BE2C (cell line): ENCODE results near the genes IGLL5 and GNAZ.

GRCh38 chr22:21674464-21675153, 8.8 kb downstream of the PPIL2 start:
- RRBS = no CpG with 5 or more reads among the region's 12 CpGs

GRCh38 chr22:21796618-21798000, 61.5 kb upstream of the YPEL1 start:
- RRBS = no CpG with 5 or more reads among the region's 8 CpGs

GRCh38 chr22:21855546-21856449, 11.6 kb downstream of the MAPK1 start:
- RRBS = no CpG with 5 or more reads among the region's 12 CpGs

DNA sequence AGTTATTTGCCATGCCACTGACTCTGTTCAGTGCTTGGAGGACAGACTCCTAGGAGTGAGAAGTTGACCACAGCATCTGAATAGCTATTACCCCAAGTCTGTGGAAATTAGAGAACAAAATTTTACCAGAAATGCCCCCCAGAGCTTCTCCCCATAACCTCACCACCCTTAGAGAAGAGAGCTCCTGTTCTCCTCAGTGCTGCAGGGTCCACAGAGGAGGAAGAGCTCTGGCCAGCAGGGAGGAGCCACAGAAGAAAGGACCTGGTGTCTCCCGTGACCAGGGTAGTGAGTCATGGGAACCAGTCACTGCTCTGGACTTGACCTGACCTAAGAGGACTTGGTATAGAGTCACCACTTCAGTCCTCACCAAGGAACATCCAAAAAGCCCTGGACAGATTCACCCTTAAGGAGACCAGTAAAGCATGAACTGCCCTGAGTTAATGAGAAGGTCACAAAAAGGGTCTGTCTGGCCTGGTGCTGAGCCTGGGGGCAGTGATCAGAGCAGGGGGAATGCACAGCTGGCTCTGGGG, 103.1 kb upstream of the TOP3B start:
- RRBS = no CpG with 5 or more reads among the region's 1 CpG

DNA sequence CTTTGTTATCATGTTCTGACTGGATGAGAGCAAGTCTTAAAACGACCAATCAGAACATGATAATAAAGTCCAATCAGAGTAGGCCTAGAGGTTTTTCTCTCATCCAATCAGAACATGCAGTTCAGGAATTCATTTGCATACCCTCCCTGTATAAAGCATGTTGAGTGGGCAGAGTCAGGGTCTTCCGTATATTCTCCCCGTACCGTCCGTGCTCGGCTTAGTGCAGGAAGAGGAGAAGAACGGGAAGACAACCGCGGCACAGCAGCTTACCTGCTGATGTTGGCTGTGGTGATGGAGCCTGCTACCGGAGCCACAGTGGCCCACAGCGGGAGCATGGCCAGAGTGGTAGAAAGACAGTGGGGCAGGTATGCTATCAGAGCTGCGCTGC, 120.8 kb upstream of the VPREB1 start:
- RRBS = no CpG with 5 or more reads among the region's 12 CpGs

GRCh38 chr22:22168513-22169003, 76.0 kb upstream of the VPREB1 start:
- RRBS = no CpG with 5 or more reads among the region's 7 CpGs

DNA sequence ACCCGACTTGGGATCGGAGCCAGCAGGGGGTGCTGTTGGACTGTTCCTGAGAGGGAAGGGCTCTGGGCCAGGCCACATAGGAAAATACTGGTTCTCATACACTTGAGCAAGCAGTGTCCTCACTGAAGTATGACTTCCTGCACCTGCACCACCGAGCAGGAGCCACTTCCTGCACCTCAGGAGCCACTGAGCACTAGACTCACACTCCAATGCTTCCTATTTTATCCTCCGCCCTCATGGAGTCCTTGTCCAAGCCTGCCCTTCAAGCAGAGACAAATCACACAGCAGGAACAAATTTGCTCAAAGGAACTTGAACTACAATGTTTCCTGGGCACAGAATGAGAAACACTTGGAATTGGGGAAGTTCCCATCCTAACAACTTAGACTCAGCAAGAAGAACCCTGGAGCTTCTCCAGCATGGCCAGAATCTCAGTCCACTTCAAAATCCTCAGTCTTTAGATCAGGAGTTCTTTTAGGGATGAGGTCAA, 36.6 kb upstream of the VPREB1 start:
- RRBS = no CpG with 5 or more reads among the region's 4 CpGs

GRCh38 chr22:22424292-22424769, 84.2 kb downstream of the ZNF280B start:
- RRBS = no CpG with 5 or more reads among the region's 13 CpGs

DNA sequence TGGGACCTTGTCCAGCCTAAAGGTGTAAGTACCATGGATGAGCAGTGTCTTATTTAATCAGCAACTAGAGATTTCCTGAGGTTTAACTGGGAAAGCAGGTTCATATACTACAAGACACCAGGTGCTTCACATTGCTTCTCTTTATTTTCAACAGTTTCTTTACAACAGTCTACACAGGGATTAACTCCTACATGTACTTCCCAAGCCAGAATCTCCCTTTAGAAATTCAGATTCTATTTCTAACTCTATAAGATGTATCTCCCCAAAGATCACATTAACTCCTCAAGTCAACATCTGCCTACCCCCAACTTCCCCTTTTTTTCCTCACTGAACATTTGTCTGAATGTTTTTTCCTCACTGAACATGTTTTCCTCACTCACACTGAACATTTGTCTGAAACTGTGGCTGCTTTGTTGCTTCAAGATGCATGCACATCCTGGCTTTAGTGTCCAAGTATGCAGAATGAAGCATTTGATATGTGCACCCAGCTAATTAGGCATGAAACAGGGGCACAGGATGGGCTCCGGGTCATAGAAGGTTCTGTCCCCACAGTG, 11.4 kb downstream of the PRAME start:
- RRBS = no CpG with 5 or more reads among the region's 1 CpG

GRCh38 chr22:22558248-22558901, 690 bp downstream of the PRAME start:
- RRBS = no CpG with 5 or more reads among the region's 18 CpGs

DNA sequence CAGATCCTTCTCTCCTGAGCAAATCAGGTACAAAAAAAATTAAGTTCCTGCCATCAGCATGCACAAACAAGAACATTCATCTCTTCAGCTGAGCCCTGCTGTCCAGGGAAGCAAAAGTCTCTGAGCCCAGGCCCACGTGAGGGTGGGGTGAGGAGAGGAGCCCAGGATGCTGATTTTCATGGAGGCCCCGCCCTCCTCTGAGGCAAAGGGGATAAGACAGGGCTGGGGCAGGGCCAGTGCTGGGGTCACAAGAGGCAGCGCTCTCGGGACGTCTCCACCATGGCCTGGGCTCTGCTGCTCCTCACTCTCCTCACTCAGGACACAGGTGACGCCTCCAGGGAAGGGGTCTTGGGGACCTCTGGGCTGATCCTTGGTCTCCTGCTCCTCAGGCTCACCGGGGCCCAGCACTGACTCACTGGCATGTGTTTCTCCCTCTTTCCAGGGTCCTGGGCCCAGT, 53.3 kb downstream of the GGTLC2 start:
- RRBS = no CpG with 5 or more reads among the region's 7 CpGs

DNA sequence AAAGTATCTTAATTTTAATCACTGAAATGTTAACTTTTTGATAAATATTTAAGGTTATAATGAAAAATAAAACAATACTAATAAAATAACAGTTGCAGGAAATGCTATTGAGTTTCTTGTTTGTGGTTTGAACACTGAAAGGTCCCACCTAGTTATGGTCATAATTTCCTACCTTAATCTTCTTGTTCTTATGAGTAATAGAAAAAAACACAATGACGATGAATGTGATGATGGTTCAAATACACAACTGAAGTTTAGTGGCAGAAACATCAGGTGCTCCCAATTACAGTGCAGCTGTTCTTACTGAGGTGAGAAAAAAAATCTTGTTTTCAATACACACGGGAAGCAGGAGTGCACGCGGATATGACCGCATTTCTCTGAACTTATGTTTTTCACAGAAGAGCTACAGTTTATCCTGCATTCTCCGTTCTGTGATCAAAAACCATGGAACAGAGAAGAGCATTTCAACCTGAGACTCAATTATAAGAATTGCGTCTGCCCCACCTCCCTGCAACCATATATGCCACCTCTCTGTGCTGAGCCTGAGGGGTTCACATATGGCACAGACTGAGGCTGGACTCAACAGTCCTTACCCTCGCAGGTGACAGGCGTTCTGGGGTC, 99.8 kb upstream of the IGLL5 start:
- RRBS = no CpG with 5 or more reads among the region's 9 CpGs

DNA sequence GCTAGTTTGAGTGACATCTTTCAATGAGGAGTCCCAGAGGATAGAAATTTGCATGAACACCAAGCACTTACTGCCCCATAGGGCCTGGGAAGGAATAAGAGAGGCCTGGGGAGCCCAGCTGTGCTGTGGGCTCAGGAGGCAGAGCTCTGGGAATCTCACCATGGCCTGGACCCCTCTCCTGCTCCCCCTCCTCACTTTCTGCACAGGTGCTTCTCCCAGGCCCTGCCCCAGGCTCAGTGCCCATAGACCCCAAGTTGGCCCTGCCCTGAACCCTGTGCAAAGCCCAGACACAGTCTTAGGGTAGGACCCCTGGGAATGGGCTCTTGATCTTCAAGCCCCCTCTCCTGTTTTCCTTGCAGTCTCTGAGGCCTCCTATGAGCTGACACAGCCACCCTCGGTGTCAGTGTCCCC, 76.0 kb upstream of the IGLL5 start:
- RRBS = no CpG with 5 or more reads among the region's 1 CpG

DNA sequence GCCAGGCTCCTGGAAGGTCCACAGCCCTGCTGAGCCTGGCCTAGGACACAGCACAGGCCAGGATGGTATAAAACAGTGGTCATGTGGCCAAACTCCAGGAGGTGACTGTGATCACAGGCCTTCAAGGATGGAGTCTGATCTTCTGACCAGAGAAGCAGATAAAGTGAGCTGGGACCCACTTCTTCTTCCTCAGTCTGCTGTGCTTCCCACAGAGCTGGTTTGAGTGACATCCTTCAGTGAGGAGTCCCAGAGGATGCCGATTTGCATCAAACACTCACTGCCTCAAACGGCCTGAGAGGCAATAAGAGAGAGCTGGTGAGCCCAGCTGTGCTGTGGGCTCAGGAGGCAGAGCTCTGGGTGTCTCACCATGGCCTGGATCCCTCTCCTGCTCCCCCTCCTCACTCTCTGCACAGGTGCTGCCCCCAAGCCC, 37.8 kb upstream of the IGLL5 start:
- RRBS = no CpG with 5 or more reads among the region's 2 CpGs

DNA sequence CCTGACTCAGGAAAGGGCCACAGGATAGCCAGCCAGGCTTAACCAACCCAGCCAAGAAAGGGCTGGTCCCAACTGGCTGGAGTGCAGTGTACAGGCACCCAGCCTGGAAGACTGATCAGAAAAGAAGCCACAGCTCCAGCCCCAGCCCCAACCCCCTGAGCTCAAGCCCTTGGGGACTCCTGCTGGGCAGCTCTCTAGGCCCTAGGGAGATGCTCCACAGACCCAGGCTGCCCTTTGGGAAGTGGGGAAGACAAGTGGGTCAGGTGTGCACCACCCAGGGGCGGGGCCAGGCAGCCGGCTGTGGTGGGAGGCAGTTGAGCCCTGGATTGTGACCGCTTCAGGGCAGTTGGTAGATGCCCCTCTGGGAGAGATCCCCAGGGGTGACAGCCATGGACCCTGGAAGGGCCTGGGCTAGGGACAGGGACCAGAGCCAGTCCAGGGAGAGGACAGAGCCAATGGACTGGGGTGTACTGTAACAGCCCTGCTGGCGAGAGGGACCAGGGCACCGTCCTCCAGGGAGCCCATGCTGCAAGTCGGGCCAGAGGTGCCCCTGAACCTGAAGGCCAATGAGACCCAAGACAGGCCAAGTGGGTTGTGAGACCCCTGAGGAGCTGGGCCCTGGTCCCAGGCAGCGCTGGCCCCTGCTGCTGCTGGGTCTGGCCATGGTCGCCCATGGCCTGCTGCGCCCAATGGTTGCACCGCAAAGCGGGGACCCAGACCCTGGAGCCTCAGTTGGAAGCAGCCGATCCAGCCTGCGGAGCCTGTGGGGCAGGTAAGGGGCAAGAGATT, at the start of gene IGLL5:
TSS of gene IGLL5 (plus strand) at position 329 of the 789 bp plus-strand sequence.
- RRBS = no CpG with 5 or more reads among the region's 13 CpGs

DNA sequence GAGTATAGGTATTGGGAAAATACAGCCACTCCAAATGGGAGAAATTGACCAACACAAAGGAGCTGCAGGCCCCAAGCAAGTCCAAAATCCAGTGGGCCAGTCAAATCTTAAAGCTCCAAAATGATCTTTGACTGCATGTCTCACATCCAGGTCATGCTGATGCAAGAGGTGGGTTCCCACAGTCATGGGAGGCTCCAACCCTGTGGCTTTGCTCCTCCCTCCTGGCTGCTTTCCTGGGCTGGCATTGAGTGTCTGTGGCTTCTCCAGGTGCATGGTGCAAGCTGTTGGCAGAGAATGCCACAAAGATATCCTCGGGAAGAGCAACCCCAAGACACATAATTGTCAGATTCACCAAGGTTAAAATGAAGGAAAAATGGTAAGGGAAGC, 80.7 kb downstream of the IGLL5 start:
- RRBS = no CpG with 5 or more reads among the region's 1 CpG

DNA sequence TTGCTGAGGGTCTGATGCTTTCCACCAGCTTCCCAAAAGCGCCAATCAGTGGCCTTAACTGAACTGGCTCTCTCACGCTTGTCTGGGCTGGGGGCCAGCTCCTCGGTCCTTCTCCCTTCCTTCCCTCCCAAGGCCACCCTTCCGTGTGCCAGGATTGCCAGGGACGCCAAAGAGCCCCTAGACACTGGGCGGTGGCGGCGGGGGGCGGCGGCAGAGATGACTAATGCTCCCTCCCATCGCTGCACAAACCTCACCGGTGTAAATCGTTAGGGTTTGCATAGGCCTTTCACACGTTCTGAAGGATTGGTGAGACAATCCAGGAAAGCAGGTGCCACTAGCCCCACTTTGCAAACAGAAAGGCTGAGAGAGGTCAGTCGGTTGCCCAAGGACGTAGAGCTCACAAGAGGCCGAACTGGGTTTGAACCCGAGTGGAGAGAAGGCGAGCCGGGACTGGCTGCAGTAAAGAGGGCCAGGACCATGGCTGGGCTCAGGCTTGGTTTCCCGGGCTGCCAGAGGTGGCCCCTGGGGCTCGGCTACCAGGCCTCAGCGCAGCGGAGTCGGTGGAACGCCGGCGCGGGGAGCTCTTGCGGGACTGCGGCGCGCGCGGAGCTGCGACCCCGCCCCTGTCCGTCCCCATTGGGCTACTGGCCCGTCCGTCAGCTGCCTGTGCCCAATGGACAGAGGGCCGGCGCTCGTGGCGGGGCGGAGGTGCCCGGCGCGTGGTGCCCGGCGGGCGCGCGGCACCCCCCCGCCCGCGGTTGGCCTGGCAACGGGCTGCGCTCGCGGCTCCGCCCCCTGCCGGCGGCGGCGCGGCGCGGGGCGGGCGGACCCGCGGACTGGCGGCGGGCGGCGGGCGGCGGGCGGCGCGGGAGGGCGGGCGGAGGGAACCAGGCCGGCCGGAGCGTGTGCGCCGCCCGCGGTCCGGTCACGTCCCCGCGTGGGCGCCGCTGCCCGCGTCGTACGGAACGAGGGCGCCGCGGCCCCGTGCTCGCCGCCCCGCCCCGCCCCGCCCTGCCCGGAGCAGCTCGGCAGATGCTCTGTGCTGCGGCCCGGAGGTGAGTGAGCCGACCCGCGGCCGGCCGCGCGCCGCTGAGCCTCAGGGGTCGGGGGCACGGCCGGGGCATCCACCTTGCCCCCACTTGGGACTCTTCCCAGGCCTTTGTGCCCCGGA, at the start of gene GNAZ:
TSS of gene GNAZ (plus strand) at position 1,004 of the 1,171 bp plus-strand sequence.
- RRBS = under 1% methylated on average over 50 of the region's 126 CpGs

DNA sequence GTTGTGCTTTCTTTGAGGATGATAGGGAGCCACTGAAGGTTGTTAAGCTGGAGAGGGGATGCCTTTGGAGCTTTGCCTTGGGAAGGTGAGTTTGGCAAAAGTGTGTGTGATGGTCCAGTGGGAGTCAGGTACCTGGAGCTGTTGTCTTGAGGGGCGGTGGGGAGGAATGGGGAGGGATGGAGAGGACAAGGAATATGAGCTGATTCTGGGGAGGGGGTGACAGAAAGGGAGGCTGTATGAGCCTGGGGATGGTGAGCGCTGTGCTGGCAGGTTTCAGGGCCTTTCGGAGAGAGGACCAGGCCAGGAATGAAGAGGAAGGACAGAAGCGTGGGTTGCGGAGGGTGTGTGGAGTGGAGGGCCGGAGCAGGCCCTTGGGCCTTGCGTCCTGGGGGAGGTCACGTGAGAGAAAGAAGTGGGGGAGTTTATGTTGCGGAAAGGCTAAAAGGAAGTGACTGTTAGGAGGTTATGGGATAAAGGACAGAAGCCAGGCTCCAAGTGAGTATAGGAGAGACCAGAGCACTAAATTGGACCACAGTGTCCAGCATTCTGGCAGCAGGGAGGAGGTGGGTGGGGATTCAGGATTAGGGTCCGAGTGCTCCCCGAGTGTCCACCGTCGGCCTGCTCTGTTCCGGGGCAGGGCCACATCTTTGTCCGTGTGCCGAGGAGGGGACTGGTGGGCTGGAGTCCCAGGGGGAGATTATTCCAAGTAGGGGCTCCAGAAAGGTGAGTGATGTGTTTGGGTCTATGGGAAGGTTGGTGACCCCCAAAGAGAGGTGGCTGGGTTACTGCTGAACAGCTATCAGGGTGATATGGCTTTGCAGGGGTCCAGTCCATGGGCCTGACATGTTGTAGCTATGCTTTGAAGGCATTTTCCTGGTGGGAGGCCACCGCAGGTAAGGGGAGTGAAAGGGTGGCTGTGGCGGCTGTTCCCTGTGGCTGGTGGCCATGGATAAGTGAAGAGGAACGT, 17.6 kb downstream of the BCR start:
- RRBS = no CpG with 5 or more reads among the region's 19 CpGs

- RRBS = 89% methylated on average over 4 of the region's 8 CpGs
Observed at GRCh38 chr22:23251413-23252088, 71.2 kb downstream of the BCR start.